ENCODE measurements around a stretch of chr6.

DNA sequence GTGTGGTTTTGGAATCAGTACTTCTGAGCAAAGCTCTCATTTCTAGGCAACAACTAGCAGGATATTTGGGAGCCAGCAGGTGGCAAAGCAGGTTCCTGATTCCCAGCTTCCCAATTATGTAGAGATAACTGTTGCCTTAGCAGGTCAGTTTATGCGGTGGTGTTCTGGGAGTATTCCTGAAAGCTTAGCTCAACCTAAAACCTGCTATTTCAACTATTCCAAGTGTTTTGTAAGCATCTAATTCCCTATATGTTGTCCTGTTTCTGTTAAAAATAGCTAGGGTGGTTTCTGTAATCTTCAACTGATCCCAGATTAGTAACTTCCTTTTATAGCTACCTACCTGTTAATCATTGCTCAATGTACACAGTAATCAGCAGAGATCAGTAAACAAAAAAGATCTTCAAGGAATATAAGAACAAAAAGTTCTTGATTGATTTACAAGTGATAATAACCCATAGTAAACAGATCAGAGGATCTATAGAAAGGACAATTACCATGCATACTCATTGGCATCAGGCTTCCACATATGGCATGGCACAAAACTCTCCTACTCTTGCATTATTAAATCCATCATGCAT lies 8.4 kb upstream of the FABP7 start:
- PRO-cap, result no peak

DNA sequence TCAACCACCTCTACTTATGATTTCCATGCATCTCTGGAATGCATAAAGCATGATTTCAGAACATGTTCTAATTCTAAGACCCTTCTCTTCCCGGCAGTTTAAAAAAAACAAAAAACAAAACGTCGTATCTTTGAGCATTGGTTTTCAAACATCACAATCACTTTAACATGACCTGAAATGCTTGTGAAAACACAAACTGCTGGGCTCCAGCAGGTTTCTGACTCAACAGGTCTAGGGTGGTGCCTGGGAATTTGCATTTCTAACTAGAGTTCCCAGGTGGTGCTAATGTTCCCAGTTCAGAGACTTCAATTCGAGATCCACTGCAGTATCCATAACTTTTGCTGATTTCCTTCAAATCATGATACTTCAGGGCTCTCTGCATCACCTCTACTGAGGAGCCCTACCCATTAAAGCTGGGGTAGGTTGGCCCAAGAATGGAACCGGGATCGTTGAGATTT lies 874 bp upstream of the SMPDL3A start:
- PRO-cap, result no peak

DNA sequence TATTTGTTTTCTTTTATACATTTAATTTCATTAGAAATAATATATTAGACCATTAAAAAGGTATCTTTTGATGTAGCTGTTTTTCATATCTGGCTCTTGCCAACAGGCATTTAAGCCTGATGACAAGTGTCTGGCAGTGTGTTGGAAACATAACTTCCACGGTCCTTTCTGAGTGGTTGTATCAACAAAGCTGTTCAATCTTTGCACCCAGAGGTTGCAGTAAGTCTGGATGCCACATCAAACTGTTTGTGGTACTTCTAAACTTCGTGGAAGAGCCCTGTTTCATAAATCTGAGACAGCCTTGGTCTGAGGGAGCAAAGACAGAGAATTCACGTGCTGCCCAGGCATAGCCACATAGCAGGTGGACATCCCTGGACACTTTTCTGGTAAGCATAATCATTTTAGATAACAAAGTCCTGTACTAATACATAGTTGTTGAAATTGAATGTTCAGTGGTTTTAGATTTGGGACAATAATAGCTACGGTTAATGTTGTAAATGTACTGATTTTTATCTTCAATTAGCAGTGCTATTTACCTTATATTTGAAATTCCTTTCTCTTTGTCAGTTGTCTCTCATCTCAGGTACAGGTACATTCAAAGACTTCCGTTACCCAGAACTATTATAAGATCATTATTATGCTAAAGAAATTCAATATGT lies 197.2 kb downstream of the TRDN start:
- PRO-cap, result no peak

GRCh38 chr6:123494147-123494595 lies 142.6 kb downstream of the TRDN start:
- PRO-cap, result no peak

- PRO-cap, result no peak
Observed at GRCh38 chr6:125014168-125014911, 52.1 kb downstream of the RNF217 start.

DNA sequence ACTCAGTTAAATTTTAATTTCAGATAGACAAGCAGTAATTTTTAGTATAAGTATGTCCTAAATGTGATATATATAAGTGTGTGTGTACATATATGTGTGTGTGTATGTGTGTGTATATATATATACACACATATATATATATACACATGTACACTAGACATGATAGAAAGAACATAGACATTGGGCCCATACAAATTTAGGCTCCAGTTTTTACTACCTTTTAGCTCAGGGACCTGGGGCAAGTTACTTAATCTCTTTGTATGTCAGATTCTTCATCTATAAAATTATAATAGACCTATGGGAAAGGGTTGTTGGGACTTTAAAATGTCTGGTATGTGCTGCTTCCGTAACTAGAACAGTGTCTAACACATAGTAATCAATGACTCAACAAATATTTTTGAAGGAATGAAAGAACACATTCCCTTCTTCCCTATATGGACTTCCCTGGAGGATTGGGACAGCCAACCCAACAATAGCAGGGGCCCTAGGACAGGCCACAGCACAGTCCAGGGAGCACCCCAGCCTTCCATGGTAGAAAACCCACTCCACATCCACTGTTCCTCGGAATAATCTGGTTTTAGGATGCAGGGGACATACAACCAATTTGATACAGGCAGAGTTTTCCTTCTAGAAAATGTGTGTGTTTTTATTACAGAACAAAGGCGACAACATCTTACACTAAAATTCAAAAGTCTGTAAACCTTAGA lies 50.7 kb upstream of the TPD52L1 start:
- PRO-cap, result no peak

GRCh38 chr6:125300790-125301458 lies 843 bp downstream of the HDDC2 start:
- PRO-cap, result unidirectional peak, plus-strand start at chr6:125301247

- PRO-cap, result no peak
Observed at GRCh38 chr6:125357571-125358078, 55.9 kb upstream of the HDDC2 start.

DNA sequence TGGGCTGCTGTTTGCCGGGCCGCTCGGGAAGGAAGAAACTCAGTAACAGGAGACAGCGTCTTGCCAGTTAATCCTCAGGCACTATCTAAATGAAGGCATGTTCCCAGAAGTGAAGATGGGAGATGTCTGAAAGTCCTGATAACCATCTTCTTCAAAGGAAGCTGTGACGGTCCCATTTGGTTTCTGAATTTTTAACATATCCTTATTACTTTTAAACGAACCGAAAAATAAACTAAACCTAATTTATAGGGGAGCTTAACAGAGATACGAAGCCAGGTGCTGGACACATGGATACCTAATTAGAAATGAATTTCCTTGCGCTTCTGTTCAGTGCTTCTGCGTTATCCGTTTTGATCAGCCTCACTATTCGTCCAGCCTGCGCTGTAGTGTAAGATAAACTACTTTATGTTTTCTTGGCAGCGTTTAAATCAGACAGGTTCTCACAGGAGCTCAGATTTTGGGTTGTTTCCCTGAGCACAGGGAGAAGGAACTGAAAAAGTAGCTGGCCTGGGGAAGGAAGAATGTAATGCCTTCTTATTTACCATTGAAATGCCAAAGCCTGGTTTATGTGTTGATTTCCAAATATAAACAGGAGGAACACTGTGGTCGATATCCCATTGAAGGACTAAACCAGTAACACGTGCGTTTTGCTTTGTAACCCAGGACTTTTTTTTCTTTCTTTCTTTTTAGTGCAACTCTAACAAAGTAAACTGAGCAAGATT lies 215.0 kb upstream of the HEY2 start:
- PRO-cap, result no peak

DNA sequence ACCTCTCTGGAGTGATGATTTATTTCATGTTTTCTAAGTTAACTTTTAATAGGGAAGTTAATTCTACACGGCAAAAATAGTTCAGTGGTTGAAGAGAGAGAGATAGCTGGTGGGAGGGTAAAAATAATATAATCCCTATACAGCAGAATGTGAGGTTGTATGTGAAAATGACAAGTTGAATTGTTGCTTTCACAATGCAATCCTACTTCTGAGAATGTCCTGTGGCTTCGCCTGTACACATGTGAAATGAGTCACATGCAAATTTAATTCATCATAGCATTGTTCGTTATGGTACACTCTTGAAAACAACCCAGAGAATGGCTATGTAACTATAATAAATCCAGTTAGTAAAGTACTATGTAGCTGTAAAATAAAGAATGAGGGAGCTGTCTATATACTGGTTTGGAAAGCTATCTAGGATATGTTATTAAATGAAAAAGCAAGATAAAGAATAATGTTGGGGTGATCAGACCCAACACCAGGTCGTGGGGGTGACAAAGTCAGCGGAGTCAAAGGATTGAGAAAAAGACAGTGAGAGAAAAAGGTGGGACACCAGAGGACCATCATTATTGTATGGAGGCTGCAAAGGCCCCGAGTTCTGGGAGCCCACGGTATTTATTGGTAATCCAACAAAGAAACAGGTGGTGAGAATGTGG lies 45.9 kb upstream of the HINT3 start:
- PRO-cap, result no peak

GRCh38 chr6:125942778-125943542 lies 13.6 kb upstream of the HINT3 start:
- PRO-cap, result no peak

- PRO-cap, result no peak
Observed at GRCh38 chr6:127380444-127380793, 37.0 kb upstream of the ECHDC1 start.

DNA sequence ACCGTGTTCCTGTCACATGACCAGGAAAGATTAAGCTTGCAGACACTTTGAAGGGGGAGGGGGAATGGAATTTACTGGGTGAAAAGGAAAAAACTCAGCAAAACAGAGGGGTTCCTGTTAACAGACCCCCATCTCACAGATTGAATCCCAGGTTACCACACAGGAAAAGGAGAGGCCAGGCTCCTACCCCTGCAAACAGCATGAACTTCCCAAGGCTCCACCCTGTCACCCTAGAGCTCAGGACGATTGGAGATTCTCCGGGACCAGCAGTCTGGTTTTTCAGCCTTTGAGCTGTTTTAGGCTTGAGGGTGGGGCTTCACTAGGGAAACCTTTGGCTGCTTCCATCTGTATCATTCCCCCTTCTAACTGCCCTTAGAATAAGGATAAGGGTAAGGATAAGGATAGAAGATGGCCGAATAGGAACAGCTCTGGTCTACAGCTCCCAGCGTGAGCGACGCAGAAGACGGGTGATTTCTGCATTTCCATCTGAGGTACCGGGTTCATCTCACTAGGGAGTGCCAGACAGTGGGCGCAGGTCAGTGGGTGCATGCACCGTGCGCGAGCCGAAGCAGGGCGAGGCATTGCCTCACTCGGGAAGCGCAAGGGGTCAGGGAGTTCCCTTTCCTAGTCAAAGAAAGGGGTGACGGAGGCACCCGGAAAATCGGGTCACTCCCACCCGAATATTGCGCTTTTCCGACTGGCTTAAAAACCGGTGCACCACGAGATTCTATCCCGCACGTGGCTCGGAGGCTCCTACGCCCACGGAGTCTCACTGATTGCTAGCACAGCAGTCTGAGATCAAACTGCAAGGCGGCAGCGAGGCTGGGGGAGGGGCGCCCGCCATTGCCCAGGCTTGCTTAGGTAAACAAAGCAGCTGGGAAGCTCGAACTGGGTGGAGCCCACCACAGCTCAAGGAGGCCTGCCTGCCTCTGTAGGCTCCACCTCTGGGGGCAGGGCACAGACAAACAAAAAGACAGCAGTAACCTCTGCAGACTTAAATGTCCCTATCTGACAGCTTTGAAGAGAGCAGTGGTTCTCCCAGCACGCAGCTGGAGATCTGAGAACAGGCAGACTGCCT lies 16.3 kb downstream of the C6orf58 start:
- PRO-cap, result no peak

DNA sequence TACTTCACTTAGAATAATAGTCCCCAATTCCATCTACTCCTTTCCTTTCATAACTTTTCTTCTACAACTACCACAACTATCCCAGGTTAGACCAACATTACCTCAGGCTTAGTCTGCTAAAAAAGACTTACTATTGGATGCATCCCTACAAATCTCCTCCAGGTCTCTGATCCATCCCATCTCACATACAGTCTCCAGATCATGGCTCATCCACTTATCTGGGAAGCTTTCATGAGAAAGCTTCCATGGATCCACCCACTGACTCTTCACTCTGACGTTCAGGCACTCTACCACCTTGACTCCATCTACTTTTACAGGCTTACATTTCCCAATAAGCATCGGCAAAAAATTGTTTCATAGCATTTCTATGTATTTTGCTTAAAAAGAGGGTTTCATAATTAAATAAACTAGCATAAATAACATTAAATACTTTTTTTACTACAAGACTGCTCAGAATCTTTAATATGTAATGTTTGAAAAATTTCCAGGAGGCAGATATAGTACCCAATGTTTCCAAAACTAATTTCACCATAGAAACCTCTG lies 94.8 kb downstream of the PTPRK start:
- PRO-cap, result no peak

- PRO-cap, result no peak
Observed at GRCh38 chr6:128480782-128481354, 39.5 kb downstream of the PTPRK start.

DNA sequence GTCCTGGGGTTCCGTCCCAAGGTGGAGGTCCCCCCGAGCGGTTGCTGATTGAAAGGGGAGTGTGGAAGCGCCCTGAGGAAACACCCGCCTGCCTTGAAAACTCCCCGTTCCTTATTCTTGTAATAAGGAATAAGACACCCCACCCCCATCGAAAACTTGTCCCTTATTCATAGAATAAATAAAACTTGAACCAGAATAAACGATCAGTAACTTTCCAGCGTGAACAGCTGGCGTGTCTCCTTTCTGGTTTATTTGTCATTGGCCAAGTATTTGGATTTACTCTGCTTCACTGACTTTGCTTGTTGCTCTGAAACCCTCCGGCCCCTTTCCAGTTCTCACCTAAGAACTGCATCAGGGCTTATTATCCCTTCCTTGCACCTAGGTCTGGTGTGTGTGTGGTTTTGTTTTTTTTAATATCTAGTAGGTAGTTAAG lies 559 bp upstream of the PTPRK start:
- PRO-cap, result no peak

DNA sequence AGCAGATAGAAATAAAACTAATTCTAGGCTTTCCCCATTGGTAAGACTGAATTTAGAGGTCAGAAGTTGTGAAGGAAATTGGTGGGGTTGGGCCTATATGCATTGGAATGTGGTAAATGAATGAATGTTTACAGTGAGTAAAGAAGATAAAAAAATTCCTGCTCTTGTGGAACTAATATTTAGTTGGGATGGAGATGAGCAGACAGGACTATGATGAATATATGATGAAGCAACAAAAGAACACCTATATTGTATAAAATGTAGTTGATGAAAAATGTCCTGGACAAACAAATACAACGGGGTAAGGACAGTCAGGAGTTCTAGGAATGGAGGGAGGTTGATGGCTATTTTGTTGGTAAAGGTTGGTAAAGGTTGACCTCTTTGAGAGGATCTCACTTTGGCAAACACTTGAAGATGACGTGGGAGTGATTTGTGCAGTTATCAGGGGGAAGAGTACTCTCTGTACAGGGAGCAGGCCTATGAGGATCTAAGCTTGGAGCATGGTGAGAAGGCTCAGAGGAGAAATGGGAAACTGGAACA lies 5.3 kb downstream of the LAMA2 start:
- PRO-cap, result no peak

DNA sequence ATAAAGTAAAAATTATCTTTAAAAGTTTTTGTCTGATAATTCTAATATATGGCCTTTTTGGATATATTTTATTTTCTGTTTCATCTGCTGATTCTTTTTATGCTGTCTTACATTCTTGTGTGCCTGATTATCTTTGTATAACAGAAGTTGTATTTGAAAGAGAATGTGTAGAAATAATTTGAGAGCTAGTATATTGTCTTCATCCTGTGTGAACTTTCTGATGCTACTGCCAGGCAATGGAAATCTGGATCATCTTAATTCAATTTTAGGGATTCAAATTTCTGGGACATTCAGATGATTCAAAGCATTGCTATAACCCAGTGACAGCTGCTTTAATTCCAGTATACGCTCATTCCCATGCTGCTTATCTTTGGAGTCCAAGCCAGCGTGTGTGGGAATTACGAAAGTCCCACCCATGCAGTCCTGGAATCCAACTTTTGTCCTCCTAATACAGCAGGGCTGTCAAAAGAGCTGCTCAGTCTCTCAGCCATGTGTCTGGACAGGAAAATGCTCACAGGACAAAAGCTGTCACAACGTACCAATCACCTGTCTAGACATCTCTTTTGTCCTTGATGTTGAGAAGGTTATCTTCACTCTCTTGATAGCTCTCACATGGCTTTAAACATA lies 219.7 kb downstream of the LAMA2 start:
- PRO-cap, result no peak

DNA sequence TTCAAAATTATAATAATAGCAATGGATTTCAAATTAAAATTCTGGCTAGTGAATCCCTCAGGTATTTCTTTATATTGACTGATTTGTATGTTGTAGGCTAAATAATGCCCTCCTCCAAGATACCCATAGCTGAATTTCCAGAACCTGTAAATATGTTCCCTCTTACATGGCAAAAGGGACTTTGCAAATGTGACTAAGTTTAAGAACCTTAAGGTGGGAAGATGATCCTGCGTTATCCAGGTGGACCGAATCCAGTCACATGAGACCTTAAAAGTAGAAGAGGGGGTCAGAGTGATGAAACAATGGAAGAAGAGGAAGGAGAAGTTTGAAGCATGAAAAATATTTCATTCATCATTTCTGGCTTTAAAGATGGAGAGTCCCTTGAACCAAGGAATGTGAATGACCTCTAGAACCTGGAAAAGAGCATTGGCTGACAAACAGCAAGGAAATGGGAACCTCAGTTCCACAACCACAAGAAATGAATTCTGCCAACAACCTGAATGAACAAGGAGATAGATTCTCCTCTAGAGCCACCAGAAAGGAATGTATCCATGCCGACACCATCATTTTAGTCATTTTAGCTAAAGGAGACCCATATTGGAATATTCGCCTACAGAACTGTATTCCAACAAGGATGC lies 349.7 kb downstream of the LAMA2 start:
- PRO-cap, result no peak

DNA sequence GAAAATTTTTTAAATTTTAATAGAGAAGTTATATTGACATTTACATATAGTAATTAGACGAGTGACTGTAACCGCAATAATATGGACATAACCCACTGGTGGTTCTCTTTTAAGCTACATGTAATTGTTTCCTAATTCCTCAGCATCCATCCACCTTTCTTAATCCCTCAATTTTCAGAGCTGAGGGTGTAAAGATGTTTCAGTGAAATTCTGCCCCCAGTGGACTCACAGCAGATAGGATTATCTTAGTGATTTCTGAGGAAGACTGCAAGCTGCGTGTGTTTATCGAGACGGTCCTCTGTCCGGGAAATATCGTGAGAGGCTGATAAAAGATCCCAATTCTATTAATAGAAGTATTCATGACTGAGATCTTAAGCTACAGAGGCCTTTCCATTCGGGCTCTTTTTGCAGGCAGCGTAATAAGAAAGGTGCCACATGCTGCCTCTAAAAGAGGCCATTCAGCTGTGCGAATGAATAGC lies 209.1 kb downstream of the ARHGAP18 start:
- PRO-cap, result no peak

All from pulmonary artery (tissue), 1 donor.